Epithelial cell of alveolus of lung (primary cell): ENCODE data around the genes PIGM, CD84, CD48, SLAMF7 and DEDD.

DNA sequence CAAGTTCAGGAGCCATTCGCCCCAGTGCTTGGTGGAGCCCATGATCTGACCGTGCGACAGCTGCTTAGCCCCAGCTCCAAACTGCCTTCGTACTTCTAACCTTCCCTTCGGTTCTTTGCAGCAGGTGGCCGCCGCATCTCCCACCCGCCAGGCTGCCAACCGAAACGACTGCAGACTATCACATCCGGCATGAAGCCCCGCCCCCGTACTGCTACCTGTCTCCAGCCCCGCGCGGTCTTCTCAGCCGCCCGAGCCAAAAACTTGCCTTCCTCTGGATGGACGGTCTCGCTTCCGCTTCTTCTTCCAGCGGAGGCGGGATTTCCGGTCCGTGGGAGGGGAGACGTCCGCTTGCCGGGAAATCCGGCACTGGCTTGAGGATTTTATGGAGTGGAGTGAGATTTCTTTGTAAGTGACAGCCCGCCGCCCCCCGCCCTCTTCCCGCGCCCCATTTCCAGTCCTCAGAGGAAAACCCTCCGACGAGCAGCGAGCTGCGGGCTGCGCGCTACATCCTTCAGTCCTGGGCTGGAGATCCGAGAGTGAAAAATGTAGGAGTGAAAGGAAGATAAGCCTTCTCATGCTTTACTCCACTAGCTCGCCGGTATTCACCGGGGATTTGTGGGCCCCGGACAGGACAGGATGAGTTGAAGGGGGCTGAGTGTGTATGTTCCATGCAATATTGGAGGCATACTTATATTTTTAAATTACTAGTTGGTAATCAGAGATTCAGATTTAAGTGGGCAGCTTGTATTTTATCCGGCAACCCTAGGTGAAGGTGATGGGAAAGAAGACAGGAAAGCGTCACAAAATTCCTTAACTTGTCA is at the start of gene PIGM:
PIGM (minus strand) TSS at position 293 of the 821 bp plus-strand sequence.
- RAMPAGE, long total RNA: start-site peak on the minus strand centred at position 294 of the sequence, 48 bp wide, 116 and 66 reads in 2 replicates
- RRBS: 0% methylated on average over 1 of the region's 47 CpGs

DNA sequence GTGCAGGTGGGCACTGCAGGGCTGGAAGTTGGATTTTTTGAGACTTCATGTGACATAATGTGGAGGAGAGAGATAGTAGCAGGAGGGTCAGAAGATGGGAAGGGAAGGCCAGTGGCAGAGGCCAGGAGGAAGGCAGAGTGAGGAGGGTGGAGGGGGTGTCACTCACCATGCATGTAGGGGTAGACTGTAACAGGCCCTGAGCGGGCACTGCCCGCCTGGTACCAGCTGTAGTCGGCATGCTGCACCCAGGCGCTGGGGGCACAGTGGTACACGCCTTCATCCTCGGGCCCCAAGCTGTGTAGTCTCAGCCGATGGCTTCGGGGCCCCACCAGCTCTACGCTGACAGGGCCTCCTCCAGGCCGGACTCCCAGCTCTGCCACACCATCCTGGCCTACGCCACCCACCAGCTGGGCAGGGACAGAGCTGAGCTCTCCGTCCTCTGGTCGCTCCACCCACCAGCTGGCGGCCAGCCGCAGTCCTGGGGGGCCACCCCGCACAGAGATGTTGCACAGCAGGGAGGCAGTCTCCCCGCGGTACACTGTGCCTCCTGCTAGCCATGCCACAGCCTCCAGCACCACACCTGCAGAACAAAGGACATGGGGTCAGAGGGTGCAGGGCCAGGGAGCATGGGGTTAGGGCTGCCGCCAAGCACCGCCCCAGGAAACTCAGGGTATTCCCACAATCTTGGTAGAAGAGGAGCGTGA is 6.2 kb downstream of the IGSF8 start:
- RAMPAGE, long total RNA: no peak
- RRBS: no CpG with 5 or more reads among the region's 21 CpGs

- RAMPAGE, long total RNA: no peak
- RRBS: no CpG with 5 or more reads among the region's 18 CpGs
These were observed 4.8 kb downstream of the IGSF8 start for GRCh38 chr1:160093590-160094118.

DNA sequence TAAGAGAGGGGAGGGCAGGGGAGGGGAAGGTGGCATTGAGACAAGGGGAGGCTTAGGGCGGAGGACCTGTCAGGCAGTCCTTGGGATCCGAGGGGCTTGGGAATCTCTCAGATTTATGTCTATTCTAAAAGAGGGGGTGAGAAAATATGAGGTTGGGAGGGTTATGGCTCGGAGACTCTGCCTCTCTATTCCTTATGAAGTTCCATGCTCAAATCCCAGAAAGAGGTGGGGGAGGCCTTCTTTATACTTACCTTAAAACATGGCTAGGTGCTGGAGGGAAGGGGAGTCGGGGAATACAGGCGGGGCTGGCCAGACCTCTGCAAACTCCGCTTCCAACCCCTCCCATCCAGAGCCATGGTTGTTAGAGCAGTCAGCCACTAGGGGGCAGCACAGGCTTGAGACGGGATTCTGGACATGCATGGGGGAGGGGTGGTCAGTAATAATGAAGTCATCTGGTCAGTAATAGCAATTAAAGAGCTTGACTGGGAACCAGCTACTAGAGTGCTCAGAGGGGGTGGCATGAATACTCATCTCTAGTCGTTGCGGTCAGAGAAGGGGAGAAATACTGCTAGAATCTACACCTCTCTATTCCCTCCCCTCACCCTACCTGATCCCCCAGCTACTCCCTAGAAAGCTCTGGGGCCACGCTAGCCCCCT is 2.6 kb downstream of the CASQ1 start:
- RAMPAGE, long total RNA: no peak
- RRBS: no CpG with 5 or more reads among the region's 10 CpGs

DNA sequence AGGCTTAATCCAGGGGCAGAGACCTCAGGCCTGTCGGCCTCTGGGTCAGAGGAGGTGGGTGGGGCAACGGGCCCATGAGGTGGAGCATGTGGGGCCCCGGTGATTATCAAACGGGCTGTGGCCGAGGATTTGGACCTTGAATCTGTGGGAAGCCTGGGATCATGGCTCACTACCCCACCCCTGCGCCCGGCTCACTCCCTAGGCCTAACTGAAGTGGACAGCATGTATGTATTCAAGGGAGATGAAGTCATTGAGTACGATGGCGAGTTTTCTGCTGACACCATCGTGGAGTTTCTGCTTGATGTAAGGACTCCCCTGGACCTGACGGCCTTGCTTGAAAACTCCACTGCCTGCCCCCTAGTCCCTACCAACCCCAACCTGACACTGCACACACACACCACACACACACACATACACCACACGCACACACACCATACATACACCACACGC is 3.2 kb downstream of the CASQ1 start:
- RAMPAGE, long total RNA: no peak
- RRBS: 48% methylated on average over 5 of the region's 13 CpGs

GRCh38 chr1:160283975-160284562 is 864 bp downstream of the PEX19 start:
- RAMPAGE, long total RNA: no peak
- RRBS: no CpG with 5 or more reads among the region's 8 CpGs

- RAMPAGE, long total RNA: no peak
- RRBS: no CpG with 5 or more reads among the region's 2 CpGs
These were observed 9.4 kb upstream of the PEX19 start for GRCh38 chr1:160294283-160294878.

DNA sequence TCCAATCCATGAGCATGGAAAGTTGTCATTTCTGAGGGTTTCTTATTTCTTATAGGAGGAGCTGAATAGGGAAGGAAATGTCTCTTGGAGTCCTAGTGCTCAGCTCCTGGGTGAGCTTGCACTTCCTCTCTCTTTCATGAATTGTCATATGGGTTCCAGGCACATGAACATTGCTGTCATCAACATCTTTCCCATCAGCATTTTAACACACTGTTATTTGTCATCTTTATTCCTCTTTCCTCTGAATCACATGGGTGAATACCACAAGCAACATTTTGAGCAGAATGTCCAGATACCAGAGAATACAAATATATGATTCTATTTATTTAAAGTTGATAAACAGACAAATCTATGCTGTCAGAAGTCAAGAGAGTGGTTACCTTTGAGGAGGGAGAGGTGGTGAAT is 23.4 kb downstream of the SLAMF6 start:
- RAMPAGE, long total RNA: no peak

DNA sequence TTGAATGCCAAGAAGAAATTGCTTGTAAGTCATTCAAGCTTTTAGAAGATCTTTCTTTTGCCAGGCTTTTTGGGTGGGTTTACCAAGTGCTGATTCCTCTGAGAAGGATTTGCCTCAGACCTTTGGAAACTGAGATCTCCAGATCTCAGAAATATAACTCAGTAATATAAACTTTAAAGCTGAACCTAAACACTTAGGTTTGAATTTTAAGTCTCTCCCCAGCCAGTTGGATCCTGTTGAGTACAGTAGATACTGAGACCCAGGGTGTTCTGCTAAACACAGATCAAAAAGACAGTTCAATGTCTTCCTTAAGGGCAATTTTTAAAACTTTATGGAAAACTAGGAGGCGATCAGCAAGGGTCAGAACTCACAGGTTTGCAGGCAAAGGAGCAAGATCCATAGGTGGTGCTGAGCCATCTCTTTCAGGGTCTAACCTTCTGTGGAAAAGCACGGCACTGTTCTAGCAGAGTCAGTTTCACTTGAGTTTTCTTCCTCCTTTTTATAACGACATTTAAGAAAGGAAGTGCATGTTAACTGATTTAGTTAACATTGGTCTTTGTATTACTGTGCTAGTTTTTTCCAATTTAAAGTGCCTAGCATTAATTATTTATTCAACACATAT is at the start of gene CD84:
CD84 (minus strand) TSS at position 476 of the 622 bp plus-strand sequence.
- RAMPAGE, long total RNA: no peak
- RRBS: no CpG with 5 or more reads among the region's 3 CpGs

DNA sequence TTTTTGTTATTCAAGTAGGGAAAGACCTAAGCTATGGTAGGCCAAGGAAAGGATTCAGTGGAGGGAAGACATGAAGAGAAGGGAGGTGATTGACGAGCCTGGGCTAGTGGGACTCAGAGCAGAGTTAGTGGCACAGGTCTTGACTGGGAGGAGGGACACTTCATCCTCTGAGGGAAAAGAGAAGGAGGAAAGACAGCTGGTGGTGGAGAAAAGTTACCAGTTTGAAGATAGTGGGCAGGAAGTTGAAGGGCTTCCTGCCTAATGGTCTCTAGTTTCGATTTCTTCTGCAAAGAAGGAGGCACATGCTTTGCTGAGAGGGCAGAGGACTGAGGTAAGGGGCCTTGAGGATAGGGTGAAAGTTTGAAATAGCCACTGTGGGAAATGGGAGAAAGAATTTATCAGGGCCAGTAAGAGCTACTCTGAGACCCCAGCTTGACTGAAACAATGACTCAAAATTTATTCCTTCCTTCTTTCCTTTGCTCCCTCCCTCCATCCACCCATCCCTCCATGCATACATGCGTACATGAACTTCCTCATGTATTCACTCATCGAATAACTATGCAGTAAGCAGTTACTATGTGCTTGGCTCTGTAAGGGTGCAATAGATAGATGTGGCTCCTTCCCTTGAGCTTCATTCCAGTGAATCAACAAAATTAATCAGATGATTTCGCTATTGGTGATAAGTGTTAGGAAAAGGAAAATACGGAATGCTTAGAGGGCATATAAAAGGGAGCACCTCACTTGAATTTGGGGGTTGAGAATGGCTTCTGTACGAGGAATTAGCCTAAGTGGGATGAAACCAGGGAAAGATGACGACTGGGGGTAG is 4.1 kb downstream of the CD48 start:
- RAMPAGE, long total RNA: no peak
- RRBS: no CpG with 5 or more reads among the region's 8 CpGs

GRCh38 chr1:160711347-160712409 is at the start of gene CD48:
Gene CD48, minus strand, starts transcription at chr1:160711822.
- RAMPAGE, long total RNA: no peak
- RRBS: no CpG with 5 or more reads among the region's 11 CpGs

- RAMPAGE, long total RNA: no peak
- RRBS: no CpG with 5 or more reads among the region's 5 CpGs
These were observed at the start of gene SLAMF7 for GRCh38 chr1:160738919-160739660. Gene SLAMF7, plus strand, starts transcription at chr1:160739247.

- RAMPAGE, long total RNA: no peak
- RRBS: no CpG with 5 or more reads among the region's 8 CpGs
These were observed 5.2 kb downstream of the SLAMF7 start for GRCh38 chr1:160744039-160744832.

- RAMPAGE, long total RNA: no peak
- RRBS: no CpG with 5 or more reads among the region's 5 CpGs
These were observed 13.8 kb downstream of the SLAMF7 start for GRCh38 chr1:160752815-160753276.

DNA sequence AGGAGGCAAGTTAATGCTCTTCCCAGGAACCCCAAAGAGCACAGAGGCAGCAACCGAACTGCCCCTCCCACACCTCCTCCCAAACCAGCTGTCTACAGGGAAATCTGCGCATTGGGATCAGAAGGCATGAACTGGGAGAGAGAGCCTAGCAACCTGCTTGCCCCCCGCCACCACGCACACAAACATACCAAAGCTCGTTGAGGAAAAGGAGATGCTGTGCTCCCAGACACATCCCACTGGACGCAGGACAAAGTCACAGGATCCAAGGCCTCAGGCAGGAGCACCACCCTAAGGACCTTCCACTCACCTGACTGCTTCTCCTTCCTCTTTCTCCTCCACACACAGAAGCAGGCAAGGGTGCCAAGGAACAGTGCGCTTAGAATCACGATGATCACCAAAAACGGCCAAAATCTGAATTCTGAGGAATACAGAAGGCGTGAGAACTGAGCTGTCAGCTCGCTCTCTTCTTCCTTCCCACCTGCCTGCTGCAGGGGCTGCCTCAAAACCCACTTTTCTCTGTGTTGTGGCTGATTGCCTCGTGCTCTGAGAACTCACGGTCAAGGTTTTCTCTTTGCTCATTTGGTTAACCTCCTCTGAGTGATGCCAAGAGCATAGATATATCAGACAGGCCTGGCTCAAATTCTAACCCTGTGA is 23.9 kb downstream of the CD244 start:
- RAMPAGE, long total RNA: no peak
- RRBS: no CpG with 5 or more reads among the region's 13 CpGs

DNA sequence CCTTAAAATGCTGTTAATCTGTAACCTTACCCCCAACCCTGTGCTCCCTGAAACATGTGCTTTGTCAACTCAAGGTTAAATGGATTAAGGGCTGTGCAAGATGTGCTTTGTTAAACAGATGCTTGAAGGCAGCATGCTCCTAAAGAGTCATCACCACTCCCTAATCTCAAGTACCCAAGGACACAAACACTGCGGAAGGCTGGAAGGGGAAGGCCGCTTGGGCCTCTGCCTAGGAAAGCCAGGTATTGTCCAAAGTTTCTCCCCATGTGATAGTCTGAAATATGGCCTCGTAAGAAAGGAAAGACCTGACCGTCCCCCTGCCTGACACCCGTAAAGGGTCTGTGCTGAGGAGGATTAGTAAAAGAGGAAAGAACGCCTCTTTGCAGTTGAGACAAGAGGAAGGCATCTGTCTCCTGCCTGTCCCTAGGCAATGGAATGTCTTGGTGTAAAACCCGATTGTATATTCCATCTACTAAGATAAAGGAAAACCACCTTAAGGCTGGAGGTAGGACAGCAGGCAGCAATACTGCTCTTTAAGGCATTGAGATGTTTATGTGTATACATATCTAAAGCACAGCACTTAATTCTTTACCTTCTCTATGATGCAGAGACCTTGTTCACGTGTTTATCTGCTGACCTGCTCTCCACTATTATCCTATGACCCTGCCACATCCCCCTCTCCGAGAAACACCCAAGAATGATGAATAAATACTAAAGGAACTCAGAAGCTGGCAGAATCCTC is 28.4 kb upstream of the ITLN1 start:
- RAMPAGE, long total RNA: no peak
- RRBS: no CpG with 5 or more reads among the region's 9 CpGs

DNA sequence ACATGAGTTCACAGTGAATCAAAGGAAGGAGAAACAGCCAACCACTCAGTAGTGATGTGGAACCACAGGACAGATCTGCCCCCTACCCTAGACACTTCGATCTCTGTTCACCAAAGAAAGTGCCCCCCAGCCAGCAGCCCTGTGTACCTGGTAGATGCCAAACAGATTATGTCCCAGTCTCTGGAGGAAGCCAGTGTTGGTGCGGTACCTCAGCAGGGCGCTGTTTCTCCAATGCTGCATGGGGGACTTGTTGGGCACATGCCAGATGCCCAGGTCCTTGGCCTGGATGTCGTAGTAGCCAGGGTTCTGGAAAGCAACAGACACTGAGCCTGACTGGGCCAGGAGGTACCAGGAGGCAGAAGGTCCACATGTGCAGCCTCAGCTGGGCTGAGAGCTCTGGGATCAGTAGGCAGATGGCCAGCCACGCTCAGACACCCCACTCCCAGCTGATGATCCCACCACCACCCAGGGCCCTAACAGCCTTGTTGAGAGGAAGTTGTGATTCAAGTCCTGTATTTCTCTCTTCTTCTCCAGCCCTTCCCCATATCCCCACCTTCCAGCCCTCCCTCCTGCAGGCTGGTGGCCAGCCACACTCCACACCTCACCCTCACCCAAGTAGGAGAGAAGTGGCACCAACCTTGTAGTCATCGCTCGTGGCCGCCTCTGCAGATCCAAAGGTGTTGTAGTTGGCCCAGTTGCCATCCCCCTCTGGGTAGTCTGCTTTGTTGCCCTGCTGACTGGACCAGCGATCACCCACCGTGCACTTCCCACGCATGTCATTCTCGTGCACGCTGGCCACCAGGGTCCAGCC is 4.0 kb downstream of the ITLN2 start:
- RAMPAGE, long total RNA: no peak
- RRBS: no CpG with 5 or more reads among the region's 13 CpGs

DNA sequence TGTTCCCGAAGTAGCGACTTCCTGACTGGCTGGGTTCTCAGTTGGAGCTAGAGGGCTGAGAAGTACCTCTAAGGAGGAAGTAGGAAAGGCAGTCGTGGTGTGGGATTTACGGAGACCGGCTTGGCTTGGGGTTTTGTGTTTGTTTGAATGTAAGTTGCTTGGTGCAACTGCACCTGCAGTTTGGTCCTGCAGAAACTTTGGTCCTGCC is 372 bp upstream of the F11R start:
- RAMPAGE, long total RNA: no peak
- RRBS: no CpG with 5 or more reads among the region's 5 CpGs

- RAMPAGE, long total RNA: start-site peak on the minus strand at chr1:161132574-161132637, 20 and 91 reads in 2 replicates
- RRBS: 2% methylated on average over 26 of the region's 74 CpGs
These were observed at the start of gene DEDD for GRCh38 chr1:161132281-161133189. Gene DEDD, minus strand, starts transcription at chr1:161132667.

- RAMPAGE, long total RNA: no peak
- RRBS: no CpG with 5 or more reads among the region's 7 CpGs
These were observed 5.0 kb upstream of the B4GALT3 start for GRCh38 chr1:161182251-161182816.